Thyroid gland (tissue), 7 donors: ENCODE data around the genes MEGF10 and LYRM7.

DNA sequence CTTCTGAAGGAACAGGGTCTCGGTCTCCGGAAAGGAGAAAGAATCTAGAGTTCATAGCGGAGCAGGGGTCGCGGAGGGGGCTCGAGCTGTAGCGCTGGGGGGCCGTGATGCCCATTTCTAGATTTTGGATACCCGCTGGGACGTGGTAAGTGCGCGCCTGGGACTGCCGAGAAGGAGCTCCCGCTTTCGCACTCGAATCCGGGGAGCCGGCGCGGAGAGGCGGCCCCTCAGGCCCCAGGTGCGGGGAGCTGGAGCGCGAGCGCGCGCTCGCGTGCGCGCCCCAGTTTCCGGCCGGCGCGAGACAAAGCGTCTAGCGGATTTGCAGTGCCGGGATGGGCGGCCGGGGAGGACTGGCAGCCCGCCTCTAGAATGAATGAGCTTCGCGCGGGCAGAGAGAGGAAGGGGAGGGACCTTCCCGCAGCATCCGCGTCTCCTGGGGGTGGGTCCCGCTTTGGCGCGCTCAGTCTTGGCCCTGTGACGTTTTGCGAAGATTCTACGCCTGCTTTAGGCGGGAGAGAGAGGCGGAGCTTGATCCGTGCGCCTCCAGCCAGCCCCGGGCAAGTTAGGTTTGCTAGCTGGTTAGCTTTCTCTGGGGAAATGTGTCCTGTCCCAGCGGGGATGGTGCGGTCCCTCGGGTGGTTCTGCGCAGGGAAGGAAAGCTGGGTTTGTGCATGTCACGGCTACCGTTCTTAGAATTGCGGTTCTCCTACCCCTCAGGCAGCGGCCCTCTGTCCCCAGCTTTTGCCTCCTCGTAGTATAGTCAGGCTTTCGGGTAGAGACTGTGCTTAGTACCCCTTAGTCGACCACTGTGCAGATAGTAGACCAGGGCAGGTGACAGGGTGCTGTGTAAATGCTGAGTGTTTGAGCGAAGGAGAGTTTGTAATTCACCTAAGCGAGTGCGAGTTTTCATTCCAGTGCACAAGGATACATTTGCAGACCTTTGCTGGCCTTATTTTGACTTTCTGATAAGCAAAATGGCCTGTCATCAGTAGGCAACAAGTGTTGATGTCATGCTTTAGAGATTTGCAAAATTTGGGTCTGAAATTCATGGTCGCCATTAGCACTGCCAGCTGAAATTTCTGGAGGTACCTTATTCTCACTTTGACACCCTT is 1.4 kb downstream of the LMNB1 start:
- PRO-cap, 2 experiments = peak in 2 of 2 experiments; most common plus-strand start position 477 of the sequence (in 1); most common minus-strand start position 352 of the sequence (in 2)
- RAMPAGE, long total RNA, 5 experiments = no peak in any of the 5 experiments

DNA sequence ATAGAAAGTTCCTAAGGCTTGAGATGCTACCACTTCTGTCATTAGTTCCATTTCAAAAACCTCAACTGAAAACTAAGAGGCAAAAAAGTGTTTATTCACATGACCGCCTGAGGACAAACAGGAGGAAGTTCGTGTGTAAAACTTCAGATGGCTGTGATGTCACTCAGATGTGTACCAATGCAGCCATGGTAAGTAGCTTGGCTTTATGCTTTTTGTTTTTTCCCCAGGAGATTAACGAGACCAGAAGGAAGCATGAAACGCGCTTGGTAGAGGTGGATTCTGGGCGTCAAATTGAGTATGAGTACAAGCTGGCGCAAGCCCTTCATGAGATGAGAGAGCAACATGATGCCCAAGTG is 33.0 kb downstream of the LMNB1 start:
- PRO-cap, 2 experiments = no peak in any of the 2 experiments
- RAMPAGE, long total RNA, 5 experiments = no peak in any of the 5 experiments

DNA sequence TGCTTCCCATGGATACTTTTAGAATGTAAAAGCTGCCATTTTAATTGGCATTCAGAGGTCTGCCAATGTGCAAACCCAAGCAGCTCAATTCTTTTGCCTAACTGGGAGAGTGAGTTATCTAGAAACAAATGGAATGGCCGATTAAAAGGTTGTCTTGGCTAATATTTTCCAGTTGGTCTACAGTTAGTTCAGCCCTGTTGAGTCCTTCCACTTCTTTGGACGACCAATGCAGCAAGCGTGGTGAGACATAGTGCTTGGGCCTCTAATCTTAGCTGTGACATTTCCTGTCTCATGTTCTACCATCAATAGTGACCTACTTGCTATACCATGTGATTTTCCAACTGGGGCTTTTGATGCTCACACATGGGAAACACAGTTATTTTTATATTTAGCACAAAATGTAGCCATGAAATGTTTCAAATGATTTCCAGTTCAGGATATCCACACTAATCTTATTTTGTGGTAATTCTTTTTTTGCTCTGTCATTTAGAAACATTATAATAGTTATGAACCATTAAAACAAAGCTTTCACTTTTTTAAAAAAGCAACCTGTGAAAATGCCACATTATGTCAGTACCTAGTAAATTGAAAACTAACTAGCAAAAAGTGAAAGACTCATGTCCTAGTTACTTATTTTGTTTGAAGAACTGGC is 18.4 kb downstream of the MARCHF3 start:
- PRO-cap, 2 experiments = no peak in any of the 2 experiments
- RAMPAGE, long total RNA, 5 experiments = no peak in any of the 5 experiments

DNA sequence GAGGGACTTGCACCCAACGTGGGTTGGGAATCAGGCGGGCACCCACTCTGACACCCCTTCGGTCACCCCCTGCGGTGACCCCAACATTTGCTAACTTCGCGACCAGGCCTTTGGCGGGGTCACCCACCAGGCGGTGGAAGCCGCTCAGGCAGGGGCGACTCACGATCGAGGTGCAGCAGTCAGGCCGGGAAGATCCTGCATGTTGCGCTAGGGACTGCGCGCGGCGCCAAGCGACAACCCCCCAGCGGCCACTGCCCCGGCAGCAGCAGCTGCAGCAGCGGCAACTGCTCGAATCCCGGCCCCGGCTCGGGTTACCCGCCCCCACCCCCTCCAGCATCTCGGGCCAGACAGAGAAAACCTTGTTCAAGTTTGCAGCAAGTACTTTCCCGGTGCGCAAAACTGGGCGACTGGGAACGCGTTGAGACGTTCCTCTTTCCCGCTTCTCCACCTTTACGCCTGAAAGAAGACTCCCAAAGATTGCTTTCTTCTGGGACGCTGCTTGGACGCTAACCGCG is at the start of gene MEGF10:
MEGF10 (plus strand) TSS at position 346 of the 515 bp plus-strand sequence.
- PRO-cap, 2 experiments = no peak in any of the 2 experiments
- RAMPAGE, long total RNA, 5 experiments = start-site peak on the plus strand in 1 of 5 experiments, centred at position 372 of the sequence, 25 to 131 reads per replicate

GRCh38 chr5:128022831-128023694 is 60.5 kb upstream of the SLC12A2 start:
- PRO-cap, 2 experiments = no peak in any of the 2 experiments
- RAMPAGE, long total RNA, 5 experiments = no peak in any of the 5 experiments

- PRO-cap, 2 experiments = no peak in any of the 2 experiments
- RAMPAGE, long total RNA, 5 experiments = no peak in any of the 5 experiments
These were observed 44.5 kb upstream of the SLC27A6 start for GRCh38 chr5:128920626-128921370.

DNA sequence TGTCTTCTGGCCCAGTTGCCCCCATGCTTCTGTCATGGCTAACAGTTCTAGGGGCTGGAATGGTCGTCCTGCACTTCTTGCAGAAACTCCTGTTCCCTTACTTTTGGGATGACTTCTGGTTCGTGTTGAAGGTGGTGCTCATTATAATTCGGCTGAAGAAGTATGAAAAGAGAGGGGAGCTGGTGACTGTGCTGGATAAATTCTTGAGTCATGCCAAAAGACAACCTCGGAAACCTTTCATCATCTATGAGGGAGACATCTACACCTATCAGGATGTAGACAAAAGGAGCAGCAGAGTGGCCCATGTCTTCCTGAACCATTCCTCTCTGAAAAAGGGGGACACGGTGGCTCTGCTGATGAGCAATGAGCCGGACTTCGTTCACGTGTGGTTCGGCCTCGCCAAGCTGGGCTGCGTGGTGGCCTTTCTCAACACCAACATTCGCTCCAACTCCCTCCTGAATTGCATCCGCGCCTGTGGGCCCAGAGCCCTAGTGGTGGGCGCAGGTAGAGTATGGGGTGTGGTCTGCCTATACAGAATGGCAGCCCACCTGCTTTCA is 905 bp downstream of the SLC27A6 start:
- PRO-cap, 2 experiments = no peak in any of the 2 experiments
- RAMPAGE, long total RNA, 5 experiments = no peak in any of the 5 experiments

DNA sequence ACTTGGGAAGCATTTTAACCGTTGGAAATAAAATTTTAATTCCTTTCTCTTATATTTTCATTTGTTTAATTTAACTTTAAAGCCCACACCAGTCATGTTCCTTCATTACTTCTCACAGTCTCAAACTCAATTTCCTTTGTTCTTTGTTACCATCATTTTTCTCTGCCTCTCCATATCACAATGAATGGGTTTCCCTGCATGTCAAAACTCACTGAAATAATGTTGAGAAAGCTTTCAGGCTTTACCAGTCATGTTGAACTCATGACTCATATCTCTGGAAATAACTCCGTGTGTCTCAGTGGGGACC is 231.1 kb downstream of the CHSY3 start:
- PRO-cap, 2 experiments = peak in 1 of 2 experiments; most common minus-strand start position 213 of the sequence (in 1)
- RAMPAGE, long total RNA, 5 experiments = no peak in any of the 5 experiments

DNA sequence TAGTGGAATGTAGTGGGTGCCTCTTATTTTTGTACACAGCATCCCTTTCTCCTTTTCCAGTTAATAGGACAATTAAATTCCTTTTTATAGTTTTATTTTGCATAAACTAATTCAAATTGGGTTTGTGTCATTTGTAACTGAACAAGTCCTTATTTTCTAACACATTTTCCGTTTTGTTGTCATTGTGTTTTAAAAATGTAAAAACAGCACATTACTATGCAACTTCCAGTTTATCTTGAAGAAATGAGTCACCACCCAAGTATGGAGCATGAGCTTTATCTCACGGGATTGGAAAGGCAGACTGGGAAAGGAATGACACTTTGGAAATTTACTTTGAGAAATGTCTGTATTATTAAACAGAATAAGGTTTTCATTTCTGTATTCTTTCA is 432.9 kb downstream of the CHSY3 start:
- PRO-cap, 2 experiments = no peak in any of the 2 experiments
- RAMPAGE, long total RNA, 5 experiments = no peak in any of the 5 experiments

- PRO-cap, 2 experiments = peak in 2 of 2 experiments; most common plus-strand start chr5:131170944 (in 2); most common minus-strand start chr5:131170706 (in 2)
- RAMPAGE, long total RNA, 5 experiments = start-site peak on the plus strand in 3 of 5 experiments, at chr5:131170980-131170993 at its widest, 82 to 112 reads per replicate
These were observed at the start of gene LYRM7 for GRCh38 chr5:131170395-131171446. TSS of gene LYRM7 (plus strand) at chr5:131170944.

- PRO-cap, 2 experiments = no peak in any of the 2 experiments
- RAMPAGE, long total RNA, 5 experiments = no peak in any of the 5 experiments
These were observed 24.0 kb downstream of the CDC42SE2 start for GRCh38 chr5:131287942-131288259.

DNA sequence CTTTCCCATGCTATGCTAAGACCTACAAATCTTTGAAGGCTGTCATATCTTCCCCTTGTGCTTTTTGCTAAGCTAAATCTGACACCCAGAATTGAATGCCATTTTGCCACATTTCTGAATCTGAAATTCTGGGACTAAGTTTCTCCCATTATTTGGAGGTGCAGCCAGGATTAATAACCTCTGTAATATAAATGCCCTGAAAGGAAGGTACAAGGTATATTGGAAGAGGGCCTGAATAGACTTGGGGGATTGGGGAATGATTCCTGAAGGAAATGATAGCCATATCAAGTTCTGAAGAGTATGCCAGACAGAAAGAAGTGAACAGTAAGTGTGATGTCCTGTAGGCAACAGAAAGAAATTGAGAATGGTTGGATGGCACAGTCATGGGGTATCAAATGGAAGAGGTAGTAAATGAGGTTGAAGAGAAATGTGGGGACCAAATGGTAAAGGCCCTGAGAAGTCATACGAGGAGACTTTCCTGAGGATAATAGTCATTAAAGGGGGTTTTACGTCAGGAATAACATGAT is 34.9 kb downstream of the CDC42SE2 start:
- PRO-cap, 2 experiments = no peak in any of the 2 experiments
- RAMPAGE, long total RNA, 5 experiments = no peak in any of the 5 experiments

- PRO-cap, 2 experiments = no peak in any of the 2 experiments
- RAMPAGE, long total RNA, 5 experiments = no peak in any of the 5 experiments
These were observed 79.5 kb downstream of the CDC42SE2 start for GRCh38 chr5:131343030-131343982.

- PRO-cap, 2 experiments = no peak in any of the 2 experiments
- RAMPAGE, long total RNA, 5 experiments = no peak in any of the 5 experiments
These were observed 84.7 kb downstream of the CDC42SE2 start for GRCh38 chr5:131348512-131349046.

- PRO-cap, 2 experiments = no peak in any of the 2 experiments
- RAMPAGE, long total RNA, 5 experiments = no peak in any of the 5 experiments
These were observed 98.7 kb downstream of the RAPGEF6 start for GRCh38 chr5:131536205-131536826.

DNA sequence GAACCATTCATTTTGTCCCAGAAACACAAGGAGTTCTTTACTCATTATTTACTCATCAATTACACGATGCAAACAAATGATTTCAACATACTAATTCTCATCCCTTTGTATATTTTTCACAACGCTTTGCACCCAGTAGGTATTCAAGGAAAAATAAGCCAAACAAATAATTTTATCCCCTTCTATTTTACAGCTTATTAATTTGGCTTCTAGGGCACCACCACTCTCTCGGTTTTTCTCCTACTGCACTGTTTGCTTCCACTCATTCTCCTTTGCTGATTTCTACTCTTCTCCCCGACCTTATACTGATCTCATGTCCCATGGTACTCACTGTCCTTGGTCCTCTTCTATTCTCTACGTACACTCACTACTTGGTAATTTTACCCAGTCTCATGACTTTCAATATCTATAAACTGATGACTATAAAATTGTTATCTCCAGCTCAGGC is 4.2 kb downstream of the RAPGEF6 start:
- PRO-cap, 2 experiments = no peak in any of the 2 experiments
- RAMPAGE, long total RNA, 5 experiments = no peak in any of the 5 experiments

- PRO-cap, 2 experiments = no peak in any of the 2 experiments
- RAMPAGE, long total RNA, 5 experiments = no peak in any of the 5 experiments
These were observed 68.0 kb upstream of the RAPGEF6 start for GRCh38 chr5:131702812-131703722.

GRCh38 chr5:131983248-131983454 is 28.3 kb downstream of the ACSL6 start:
- PRO-cap, 2 experiments = no peak in any of the 2 experiments
- RAMPAGE, long total RNA, 5 experiments = no peak in any of the 5 experiments

- PRO-cap, 2 experiments = no peak in any of the 2 experiments
- RAMPAGE, long total RNA, 5 experiments = no peak in any of the 5 experiments
These were observed 5.8 kb downstream of the P4HA2 start for GRCh38 chr5:132221808-132222368.

DNA sequence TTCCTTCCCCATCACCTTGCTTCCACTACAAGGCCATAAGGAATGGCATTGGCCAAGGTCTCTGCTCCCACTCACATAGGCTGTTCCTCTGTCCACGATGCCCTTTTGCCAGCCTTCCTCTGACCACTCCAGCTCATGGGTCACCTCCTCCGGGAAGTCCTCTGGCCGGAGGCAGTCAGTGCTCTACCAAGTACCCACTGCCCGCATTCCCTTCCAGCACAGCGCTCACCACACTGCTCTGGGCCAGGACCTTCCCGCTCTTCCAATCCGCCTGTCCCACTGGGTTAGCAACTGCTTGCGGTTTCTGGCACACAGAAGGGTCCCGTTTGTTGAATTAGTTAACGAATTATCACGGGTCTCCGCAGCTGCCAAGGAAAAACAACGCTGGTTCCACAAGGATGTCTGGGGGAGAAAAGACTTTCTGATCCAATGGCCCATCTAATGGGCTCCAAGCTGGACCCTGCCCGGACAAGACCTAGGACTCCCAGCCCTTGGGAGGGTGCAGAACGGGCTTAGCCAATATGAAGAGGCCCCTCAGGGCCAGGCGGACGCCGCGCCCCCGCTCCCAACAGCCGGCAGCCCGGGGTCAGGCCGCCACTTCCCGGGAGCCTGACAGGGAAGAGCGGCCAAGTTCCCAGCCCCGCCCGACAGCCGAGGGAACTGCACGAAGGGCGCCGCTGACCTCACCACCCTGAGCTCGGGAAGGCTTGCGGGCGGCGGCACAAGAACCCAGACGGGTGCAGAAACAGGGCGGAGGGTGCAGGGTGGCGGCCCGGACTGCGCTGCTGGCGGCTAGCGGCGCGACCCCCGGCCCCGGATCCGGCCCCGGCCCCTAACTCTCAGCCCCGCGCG is 570 bp downstream of the P4HA2 start:
- PRO-cap, 2 experiments = peak in 2 of 2 experiments; most common plus-strand start position 647 of the sequence (in 1); most common minus-strand start position 574 of the sequence (in 1)
- RAMPAGE, long total RNA, 5 experiments = no peak in any of the 5 experiments